Skeletal muscle satellite cell (primary cell): ENCODE results near the gene TXLNB.

GRCh38 chr6:139170151-139171123 lies 35.6 kb downstream of the HECA start:
- CAGE, long polyA plus RNA = no peak

DNA sequence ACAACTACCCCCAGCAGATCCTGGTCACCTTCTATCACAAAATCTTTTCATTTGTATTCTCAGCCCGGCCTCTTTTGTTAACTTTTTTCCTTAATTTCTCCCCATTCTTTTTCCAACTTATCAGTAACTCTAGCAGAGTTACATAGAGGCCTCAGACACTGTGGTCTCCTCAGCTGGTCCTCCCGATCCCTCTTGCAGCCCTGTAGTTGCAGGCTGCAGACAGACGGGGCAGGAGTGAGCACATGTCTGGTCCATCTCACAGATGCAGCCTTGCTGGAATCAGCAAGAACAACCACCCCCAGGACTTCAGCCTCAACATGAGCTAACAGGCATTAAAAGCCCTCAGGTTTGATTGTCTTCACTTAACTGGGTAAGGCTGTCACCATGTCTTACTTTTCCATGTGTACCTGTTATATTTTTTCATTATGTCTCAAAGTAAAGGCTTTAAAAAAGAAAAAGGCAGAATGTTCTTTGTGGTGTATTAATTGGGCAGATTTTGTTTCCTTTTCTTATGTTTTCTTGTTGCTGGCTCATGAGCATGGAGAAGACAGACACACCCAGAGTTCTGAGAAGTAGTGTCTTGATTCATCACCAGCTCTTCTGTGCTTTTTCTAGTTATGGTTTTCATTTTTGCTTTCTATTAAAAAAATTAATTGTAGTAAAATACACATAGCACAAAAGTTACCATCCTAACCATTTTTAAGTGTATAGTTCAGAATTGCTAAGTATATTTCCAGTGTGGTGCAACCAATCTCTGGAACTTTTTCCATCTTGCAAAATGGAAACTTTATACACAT lies 41.1 kb downstream of the TXLNB start:
- CAGE, long polyA plus RNA = no peak

DNA sequence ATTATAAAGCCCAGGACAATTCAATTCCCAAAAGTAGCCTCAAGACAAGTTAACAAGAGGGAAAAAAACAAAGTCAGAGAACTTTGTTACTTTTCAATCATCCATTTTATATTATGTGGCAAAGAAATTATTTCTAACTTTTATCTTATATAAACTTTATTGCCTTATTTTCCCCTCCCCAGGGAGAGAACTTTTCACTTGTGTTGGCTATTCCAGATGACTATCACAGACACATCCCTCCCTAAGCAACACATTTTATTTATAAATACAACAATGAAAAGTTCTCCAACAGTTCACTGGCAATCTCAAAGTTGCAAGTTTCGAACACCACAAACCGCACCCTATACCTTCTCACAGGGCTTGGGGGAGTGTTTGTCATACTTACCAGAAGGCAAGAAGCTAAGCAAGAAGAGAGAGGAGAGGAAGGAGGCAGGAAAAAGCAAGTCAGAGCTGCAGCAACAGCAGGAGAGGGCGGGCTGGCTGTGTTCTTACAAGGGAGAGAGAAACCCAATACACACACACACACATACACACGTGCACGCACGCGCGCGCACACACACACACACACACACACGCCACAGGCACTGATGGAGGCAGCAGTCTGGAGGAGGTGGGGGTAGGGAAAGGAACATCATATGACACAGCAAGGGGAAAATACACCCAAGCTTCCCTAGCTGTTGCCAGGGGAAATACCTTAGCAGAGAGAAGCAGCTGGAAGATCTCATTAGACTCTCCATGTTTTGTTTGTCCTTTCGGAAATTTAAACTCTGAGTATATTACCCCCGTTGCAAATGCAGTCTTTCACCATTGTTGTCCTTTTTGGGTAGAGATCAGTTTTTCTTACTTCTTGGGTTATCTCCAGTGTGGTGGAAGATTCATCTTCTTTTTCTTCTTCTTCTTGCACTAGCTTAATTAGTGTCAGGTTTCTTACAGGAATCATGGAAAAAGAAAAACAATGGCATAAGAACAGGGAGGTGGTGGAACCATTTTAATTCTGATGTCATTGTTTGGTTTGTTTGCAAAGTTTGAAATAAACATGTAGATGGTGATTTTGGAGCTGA lies at the start of gene TXLNB:
Gene TXLNB (minus strand): TSS at position 463 of the 1,061 bp plus-strand sequence.
- CAGE, long polyA plus RNA = no peak

DNA sequence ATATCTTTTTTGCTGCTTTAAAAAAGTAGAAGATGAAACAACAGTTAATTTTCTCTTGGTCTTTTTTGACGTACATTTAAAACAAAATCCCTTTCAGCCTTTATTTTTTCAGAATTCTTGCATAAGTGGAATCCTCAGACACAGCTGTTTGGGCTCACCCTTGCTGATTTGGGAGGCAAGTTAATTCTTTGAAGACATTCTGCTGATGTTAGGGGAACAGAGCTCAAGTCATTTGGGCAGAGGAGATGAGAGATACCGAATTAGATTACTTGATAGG lies 567.8 kb upstream of the CITED2 start:
- CAGE, long polyA plus RNA = no peak

DNA sequence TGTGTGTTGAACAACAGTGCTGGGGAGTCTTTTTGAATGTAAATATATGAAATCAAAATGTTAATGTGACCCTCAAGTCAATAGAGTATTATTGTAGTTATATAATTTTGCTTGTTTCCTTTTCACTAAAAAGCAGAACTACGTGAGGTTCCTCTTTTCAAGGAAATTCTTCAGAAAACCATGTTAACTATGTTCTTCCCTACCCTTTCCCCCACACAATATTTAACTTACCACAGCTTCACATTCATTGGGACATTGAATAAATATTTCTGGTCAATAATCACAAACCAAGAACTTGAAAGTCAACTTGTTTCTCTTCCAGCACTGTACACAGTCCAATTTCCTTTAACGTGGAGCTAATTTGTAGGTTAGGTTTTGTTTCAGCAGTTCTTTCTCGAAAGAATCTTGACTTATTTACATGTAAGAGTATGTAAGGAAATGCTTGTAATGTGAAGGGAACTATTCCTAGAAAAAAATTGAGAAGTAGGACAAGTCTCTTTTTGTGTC lies 946.0 kb upstream of the CITED2 start:
- CAGE, long polyA plus RNA = no peak

GRCh38 chr6:140858326-140859143 lies 1274.2 kb upstream of the GJE1 start:
- CAGE, long polyA plus RNA = no peak

GRCh38 chr6:141153454-141153788 lies 979.3 kb upstream of the GJE1 start:
- CAGE, long polyA plus RNA = no peak

DNA sequence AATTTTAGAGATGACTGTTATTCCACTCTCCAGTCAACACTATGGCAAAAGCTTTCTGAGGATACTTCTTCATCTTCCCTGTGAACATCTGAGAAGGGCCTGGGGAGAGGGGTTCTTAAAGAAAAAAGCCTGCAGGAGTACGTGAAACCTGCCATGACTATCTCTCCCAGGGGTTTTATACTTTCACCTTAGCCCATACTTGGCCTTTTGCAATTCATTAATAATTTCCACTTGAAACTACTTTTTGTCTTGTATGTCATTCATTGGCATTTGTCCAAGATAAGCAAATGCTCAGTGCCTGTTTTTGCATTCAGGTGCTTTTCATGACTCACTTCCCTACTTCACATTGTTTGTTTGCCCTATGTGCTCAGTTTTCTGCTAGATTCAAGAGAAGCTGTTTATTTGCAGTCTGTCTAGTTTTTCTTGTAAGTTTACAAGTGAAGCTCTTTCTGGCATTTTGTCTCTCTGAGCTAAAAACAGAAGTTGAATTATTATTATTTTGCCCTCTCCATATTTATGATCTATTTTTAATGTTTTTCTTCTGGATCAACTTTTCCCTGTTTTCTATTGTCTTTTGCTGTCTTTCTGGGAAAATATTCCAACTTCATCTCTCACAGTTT lies 580.2 kb upstream of the GJE1 start:
- CAGE, long polyA plus RNA = no peak

DNA sequence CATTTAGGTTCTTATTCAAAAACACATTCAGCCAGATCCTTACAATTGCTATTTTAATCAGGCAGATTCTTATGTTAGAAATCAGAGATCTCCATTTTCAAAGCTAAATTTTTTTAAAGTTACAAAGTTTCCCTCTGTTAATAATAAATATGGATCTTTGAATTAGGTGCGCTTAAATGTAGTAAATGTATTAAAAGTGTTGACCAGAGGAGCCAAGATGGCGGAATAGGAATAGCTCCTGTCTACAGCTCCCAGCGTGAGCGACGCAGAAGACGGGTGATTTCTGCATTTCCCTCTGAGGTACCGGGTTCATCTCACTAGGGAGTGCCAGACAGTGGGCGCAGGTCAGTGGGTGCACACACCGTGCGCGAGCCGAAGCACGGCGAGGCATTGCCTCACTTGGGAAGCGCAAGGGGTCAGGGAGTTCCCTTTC lies 386.9 kb upstream of the GJE1 start:
- CAGE, long polyA plus RNA = no peak

- CAGE, long polyA plus RNA = no peak
Observed at GRCh38 chr6:142542718-142543224, 241.0 kb downstream of the ADGRG6 start.

GRCh38 chr6:142702404-142703121 lies 242.4 kb downstream of the HIVEP2 start:
- CAGE, long polyA plus RNA = no peak

- CAGE, long polyA plus RNA = no peak
Observed at GRCh38 chr6:142737273-142737870, 207.6 kb downstream of the HIVEP2 start.

GRCh38 chr6:142856536-142857786 lies 88.0 kb downstream of the HIVEP2 start:
- CAGE, long polyA plus RNA = no peak

- CAGE, long polyA plus RNA = no peak
Observed at GRCh38 chr6:142878293-142878934, 66.6 kb downstream of the HIVEP2 start.

GRCh38 chr6:142896174-142897256 lies 48.5 kb downstream of the HIVEP2 start:
- CAGE, long polyA plus RNA = no peak

GRCh38 chr6:143097153-143097879 lies 36.6 kb downstream of the AIG1 start:
- CAGE, long polyA plus RNA = no peak

- CAGE, long polyA plus RNA = no peak
Observed at GRCh38 chr6:143396439-143397030, 54.0 kb downstream of the ADAT2 start.

DNA sequence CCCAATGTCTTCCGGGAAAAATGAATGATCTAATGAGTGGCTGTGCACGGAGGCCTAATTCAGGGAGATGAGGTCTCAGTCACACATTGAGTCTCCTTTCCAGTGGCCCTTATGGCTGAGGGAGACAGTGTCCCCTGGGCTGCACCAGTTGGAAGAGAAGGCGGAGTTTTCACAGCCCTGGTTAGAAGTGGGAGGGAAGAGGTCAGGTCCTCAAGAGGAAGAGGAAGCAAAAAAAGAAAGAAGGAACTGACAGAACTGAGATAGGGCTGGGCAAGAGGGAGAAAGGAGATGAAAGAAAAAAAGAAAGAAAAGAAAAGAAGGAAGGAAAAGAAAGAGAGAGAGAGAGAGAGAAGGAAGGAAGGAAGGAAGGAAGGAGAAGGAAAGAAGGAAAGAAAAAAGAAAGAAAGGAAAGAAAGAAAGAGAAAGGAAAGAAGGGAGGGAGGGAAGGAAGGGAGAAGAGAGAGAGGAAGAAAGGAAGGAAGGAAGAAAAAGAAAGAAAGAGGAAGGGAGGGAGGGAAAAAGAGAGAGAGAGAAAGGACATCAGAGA lies 5.1 kb upstream of the FUCA2 start:
- CAGE, long polyA plus RNA = no peak

- CAGE, long polyA plus RNA = no peak
Observed at GRCh38 chr6:143707815-143708274, 30.1 kb downstream of the PHACTR2 start.

GRCh38 chr6:143746494-143747032 lies 68.8 kb downstream of the PHACTR2 start:
- CAGE, long polyA plus RNA = no peak